IMR-90 (cell line): ENCODE data around the genes NUCKS1, RAB29, CTSE, IKBKE and MAPKAPK2.

DNA sequence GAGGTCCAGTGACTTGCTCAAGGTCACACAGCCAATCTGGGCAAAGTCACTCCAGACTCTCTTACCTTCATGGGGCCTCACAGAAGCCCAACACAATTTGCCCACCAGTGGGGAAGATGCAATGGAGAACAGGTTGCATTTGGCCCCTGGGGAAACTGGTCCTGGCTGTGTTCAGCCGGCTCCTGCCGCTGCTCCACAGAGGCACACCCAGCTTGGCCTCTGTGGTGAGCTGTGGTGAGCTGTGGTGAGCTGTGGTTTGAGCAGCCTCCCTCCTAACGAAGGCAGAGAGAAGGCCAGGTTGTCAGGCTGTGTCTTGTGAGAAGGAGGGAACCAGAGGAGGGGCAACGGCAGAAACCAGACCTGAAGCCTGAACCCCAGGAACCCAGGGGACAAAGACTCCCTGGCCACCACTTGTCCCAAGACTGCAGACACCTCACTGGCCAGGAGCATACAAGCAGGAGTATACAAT, 35.0 kb downstream of the NUAK2 start:
- RRBS, result no CpG with 5 or more reads among the region's 4 CpGs
CAGE:
- cytosol, long polyA plus RNA, result no peak
- long polyA plus RNA, result no peak
- nucleus, long polyA plus RNA, result no peak

DNA sequence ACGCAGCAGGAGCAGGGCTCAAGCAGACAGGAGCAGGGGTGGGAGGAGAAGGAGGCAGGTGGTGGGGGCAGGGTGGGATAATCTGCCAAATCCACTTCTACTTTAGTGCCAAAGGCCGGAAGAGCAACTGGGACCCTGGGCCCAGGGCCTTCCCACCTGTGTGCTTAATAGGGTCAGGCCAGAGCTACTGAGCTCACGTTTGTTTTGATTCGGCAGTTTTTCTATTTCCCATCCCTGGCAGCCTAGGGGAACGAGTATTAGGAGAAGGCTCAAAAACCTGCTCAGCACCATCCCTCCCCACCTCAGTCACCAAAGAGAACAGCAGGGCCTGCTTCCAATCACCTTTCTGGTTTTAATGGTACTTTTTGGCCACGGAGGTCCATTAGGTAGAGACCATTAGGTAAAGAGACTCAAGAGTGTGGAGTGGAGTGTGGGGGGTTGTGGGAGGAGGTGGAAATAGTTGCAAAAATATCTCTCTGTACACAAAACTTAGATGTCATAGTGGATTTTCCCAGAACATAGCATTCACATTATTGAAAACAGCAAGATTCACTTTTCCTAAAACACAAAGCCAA, 19.7 kb downstream of the NUAK2 start:
- RRBS, result no CpG with 5 or more reads among the region's 6 CpGs
CAGE:
- cytosol, long polyA plus RNA, result no peak
- long polyA plus RNA, result no peak
- nucleus, long polyA plus RNA, result start-site peak on the plus strand centred at position 416 of the sequence, 95 bp wide, 11 and 9 reads in 2 replicates

DNA sequence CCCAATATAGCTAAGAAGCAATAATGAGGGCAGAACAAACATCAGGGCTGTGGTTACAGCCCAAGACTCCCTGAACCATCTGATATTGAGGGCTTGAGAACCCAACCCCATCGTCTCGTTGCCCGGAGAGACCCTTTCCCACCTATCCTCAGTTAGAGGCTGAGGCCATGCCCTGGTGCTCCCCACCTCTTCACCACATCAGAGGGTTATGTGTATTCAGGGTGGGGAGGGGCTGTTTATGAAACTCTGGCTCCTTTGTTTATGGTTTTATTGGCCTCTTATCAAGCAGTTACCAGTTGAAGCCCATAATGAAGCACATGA, 14.6 kb downstream of the NUAK2 start:
- RRBS, result no CpG with 5 or more reads among the region's 3 CpGs
CAGE:
- cytosol, long polyA plus RNA, result no peak
- long polyA plus RNA, result no peak
- nucleus, long polyA plus RNA, result no peak

DNA sequence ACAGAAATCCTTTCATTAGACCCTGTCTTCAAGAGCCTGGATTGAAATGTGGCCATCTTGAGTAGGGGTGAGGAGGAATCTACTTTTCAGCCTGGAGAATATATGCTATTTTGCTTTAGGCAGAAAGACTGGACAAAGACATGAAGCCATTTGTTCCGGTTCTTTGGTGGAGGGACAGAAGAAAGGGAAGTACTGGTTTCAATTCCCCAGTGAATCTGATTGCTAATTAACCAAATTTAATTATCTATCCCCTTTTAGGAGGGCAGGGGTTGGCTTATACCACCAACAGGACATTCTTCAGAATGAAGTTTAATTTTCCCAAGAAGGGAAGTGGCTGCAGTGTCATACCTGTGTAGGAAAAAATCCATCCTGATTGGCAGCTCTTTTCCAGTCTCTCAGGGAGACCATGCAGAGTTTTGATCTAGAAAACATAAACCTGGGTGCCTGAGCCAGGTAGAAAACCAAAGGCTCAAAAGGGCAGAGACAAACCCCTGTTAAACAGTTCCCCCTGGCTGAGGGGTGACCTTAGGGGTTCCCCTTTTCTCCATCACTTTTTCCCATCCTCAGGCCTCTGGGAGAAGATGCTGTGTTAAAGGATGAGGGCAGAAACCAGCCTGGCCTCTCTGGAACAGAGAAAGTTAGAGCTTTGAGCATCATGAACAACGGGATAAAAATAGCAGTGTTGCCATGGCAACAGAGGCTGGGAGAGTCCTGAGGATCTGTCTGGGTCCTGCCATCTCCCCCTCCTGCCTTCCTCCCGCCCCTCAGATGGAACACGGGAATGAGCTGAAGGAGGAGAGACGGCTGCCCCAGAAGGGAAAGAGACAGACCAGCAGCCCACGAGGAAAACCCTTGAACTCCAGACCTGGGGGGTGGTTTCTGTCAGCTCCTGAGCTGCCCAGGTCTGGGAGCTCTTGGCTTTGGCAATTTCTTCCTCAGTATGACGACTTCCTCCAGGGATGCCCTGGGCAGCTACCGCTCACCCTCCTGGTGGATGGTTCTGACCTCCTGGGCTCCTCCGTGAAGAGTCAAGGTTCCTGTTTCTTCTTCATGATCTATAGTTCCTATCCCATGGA, 13.8 kb upstream of the LEMD1 start:
- RRBS, result no CpG with 5 or more reads among the region's 9 CpGs
CAGE:
- cytosol, long polyA plus RNA, result no peak
- long polyA plus RNA, result no peak
- nucleus, long polyA plus RNA, result no peak

GRCh38 chr1:205477517-205478577, 22.0 kb upstream of the BLACAT1 start:
- RRBS, result no CpG with 5 or more reads among the region's 18 CpGs
CAGE:
- cytosol, long polyA plus RNA, result no peak
- long polyA plus RNA, result no peak
- nucleus, long polyA plus RNA, result no peak

GRCh38 chr1:205505030-205505654, 673 bp downstream of the CDK18 start:
- RRBS, result 7% methylated on average over 5 of the region's 17 CpGs
CAGE:
- cytosol, long polyA plus RNA, result no peak
- long polyA plus RNA, result no peak
- nucleus, long polyA plus RNA, result no peak

- RRBS, result 72% methylated on average over 2 of the region's 17 CpGs
CAGE:
- cytosol, long polyA plus RNA, result no peak
- long polyA plus RNA, result no peak
- nucleus, long polyA plus RNA, result no peak
Observed at GRCh38 chr1:205678128-205679271, 1.8 kb downstream of the SLC45A3 start.

DNA sequence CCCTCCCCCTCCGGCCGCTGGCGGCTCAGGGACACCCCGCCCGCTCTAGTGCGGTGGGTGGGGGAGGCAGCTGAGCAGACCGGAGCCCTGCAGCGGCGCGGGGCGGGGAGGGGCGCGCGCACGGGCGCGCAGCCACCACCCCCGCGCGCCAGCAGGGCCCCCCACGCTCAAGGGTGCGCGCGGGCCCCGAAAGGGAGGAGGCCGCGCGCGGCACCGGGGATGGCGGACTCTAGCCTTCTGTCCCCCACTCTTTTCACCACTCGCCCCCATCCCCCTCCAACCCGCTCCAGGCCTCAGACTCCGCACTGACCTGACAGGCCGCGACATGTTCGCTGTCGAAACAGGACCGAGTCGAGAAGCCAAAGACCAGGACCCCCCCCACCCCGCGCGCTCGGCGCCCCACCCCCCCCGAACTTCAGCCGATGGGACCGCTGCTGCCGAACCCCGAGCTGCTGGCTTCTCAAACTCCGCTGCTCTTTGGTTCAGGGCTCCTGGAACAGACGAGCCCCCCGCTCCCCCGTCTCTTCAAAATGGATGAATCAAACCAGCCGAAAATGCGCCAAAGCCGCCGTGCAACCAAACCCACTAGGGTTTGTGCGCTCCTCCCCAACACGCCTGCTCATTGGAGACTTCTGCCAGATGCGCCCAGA, at the start of gene NUCKS1:
Gene NUCKS1 (minus strand): TSS at position 536 of the 650 bp plus-strand sequence.
- RRBS, result 1% methylated on average over 7 of the region's 61 CpGs
CAGE:
- cytosol, long polyA plus RNA, result start-site peak on the minus strand centred at position 367 of the sequence, 35 bp wide, 716 and 998 reads in 2 replicates; start-site peak on the minus strand centred at position 573 of the sequence, 130 bp wide, 242 and 388 reads in 2 replicates
- long polyA plus RNA, result start-site peak on the minus strand centred at position 358 of the sequence, 54 bp wide, 929 and 824 reads in 2 replicates; start-site peak on the minus strand centred at position 542 of the sequence, 52 bp wide, 203 and 421 reads in 2 replicates
- nucleus, long polyA plus RNA, result start-site peak on the minus strand centred at position 376 of the sequence, 10 bp wide, 620 and 382 reads in 2 replicates

GRCh38 chr1:205774971-205775604, at the start of gene RAB29:
RAB29 (minus strand) TSS chr1:205775482.
- RRBS, result under 1% methylated on average over 16 of the region's 43 CpGs
CAGE:
- cytosol, long polyA plus RNA, result no peak
- long polyA plus RNA, result no peak
- nucleus, long polyA plus RNA, result no peak

GRCh38 chr1:205812229-205812918, 624 bp downstream of the SLC41A1 start:
- RRBS, result no CpG with 5 or more reads among the region's 17 CpGs
CAGE:
- cytosol, long polyA plus RNA, result no peak
- long polyA plus RNA, result no peak
- nucleus, long polyA plus RNA, result no peak

- RRBS, result 2% methylated on average over 33 of the region's 61 CpGs
CAGE:
- cytosol, long polyA plus RNA, result no peak
- long polyA plus RNA, result no peak
- nucleus, long polyA plus RNA, result no peak
Observed at GRCh38 chr1:205813250-205814115, 485 bp upstream of the SLC41A1 start.

DNA sequence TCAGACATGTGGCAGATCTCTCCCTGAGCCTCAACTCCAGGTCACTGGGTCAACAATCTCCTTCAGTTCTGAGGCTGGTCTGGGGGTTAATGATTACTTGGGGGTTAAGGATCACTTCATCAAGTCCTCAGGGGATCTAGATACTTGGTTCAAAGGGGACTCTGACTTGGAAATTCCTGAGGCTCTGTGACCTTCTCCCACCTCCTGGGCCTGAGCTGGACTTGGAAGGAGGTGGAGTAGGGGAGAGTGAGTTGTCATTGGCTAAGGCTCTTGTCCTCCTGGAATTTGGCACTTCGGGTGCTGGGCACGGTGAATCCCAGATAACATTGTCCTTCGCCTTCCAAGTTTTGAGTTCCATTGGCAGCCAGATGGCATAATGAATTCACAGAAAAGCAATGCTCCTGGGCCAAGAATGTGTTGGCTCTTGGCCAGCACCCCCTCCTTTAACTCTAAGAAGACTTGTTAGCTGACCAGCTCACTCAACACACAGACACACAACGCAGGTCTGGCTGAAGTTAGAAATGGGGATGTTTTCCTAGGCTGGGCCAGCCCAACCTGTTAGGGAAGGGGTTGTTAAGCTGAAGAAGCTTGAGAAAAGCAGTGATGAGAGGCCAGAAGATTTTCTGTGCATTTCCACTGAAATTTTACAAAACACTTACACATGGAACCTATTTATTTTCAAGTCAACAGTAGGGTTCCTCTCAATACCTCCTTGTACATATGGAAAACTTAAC, 29.7 kb downstream of the SLC26A9 start:
- RRBS, result no CpG with 5 or more reads among the region's 4 CpGs
CAGE:
- cytosol, long polyA plus RNA, result no peak
- long polyA plus RNA, result no peak
- nucleus, long polyA plus RNA, result no peak

DNA sequence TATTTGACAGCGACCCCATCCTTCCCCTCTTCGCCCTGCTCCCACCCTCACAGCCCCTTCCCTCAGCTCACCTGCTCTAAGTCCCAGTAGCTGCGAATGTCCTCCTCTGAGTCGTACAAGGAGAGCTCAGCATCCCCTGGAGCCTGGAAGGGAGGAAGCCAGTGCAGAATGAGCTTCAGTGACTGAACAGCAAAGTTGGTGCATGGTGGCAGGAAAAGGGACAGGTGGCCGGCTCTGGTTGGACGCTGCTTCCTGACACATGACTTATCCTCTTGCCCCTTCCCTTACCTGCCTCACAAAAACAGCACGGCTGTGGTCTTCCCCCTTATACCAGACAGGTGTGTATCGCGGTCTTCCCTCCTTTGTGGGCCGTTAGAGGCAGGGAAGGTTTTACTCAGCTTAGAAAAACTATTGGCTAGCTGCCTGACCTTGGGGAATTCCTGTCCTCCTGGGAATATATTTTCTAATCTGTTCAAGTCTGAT, 26.0 kb downstream of the SLC26A9 start:
- RRBS, result no CpG with 5 or more reads among the region's 10 CpGs
CAGE:
- cytosol, long polyA plus RNA, result no peak
- long polyA plus RNA, result no peak
- nucleus, long polyA plus RNA, result no peak

GRCh38 chr1:205976689-205977177, 26.5 kb downstream of the RAB7B start:
- RRBS, result no CpG with 5 or more reads among the region's 9 CpGs
CAGE:
- cytosol, long polyA plus RNA, result no peak
- long polyA plus RNA, result no peak
- nucleus, long polyA plus RNA, result no peak

DNA sequence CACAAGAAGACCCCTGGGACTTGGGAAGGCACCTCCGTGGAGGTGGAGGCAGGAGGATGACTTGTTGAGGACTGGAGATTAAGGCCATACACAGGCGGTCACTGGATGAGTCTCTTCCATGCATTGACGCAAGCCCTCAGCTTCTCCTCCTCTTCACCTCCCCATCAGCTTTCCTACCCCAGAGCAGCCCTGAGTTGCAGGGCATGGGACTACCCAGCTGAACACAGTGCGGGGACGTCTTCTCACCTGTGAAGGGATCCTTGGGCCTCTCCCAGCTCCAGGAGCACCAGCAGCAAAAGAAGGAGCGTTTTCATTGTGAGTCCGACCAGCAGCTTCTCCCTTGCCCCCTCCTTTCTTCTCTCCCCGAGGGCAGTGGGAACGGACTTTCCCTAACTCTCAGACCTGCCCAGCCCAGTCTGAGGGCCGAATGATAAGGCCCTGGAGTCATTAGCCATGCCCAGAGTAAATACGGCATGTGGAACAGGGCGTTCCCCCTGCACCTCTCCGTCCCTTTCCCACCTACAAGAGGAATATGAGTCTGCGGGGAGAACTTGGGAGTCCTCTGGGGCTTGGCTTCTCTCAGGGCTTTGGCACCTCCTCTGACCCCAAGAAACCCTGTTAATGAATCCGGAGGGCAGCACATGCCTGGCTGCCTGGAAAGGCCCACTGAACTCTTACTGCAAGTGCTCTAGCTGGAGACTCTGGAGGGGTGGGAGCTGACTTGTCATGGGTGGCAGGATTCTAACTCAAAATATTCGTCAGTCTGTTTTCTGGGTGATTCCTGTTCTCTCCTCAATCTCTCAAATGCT, at the start of gene CTSE:
Gene CTSE (minus strand): TSS at position 418 of the 809 bp plus-strand sequence.
- RRBS, result no CpG with 5 or more reads among the region's 16 CpGs
CAGE:
- cytosol, long polyA plus RNA, result no peak
- long polyA plus RNA, result no peak
- nucleus, long polyA plus RNA, result no peak

- RRBS, result no CpG with 5 or more reads among the region's 11 CpGs
CAGE:
- cytosol, long polyA plus RNA, result no peak
- long polyA plus RNA, result no peak
- nucleus, long polyA plus RNA, result no peak
Observed at GRCh38 chr1:206034399-206035399, 11.0 kb upstream of the CTSE start.

DNA sequence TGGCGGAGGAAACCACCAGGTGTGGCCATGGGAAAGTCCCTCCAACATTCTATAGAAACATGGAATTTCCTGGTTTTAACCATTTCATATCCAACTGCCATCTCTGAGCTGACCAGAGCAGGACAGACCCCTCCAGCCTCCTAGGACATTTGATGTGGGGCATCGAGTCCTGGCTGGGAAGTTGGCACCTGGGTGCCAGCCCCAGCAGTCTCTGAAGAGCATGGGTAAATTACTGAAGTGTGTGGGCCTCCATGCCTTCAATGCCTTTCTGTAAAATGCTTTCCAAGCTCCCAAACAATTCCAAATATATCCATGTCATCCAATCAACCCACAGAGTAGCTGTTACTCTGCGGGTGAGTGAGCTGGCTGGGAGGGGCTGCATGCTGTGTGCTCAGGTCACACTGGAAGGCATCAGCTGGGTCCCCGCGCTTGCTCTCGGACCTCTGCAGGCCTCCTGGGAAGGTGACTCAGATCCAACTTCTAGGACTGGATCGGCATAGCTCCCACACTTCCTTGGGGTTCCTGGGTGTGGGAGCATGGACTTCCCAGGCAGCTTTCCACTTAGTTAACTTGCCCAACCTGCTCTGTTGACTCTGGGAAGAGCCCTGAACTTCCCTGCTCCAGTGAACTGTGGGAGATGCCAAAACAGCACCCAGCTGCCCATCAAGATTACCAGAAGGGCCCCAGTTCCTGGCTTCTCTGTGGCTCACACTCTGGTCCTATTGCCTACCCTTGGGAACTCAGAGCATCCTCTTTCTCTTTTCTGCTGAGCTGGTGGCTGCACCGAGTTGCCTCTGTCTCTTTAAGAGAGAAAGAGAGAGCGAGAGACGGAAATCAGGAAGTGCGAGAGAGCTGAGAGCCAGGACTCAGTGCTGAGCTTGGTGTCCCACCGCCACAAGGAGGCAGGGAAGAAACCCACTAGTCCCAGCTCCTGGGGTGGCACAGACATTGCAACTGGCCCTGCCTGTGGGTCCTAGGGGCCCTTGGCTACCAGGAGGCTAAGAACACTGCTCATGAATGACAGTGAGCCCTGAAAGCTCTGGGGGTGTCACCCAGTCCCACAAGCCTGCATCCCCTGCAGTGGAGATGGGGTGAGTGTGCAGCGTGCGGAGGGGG, at the start of gene IKBKE:
Gene IKBKE (plus strand): TSS at position 869 of the 1,116 bp plus-strand sequence.
- RRBS, result no CpG with 5 or more reads among the region's 14 CpGs
CAGE:
- cytosol, long polyA plus RNA, result start-site peak on the plus strand centred at position 880 of the sequence, 51 bp wide, 77 and 138 reads in 2 replicates
- long polyA plus RNA, result no peak
- nucleus, long polyA plus RNA, result start-site peak on the plus strand centred at position 872 of the sequence, 35 bp wide, 139 and 149 reads in 2 replicates

- RRBS, result no CpG with 5 or more reads among the region's 4 CpGs
CAGE:
- cytosol, long polyA plus RNA, result no peak
- long polyA plus RNA, result no peak
- nucleus, long polyA plus RNA, result no peak
Observed at GRCh38 chr1:206630969-206631500, 4.3 kb upstream of the DYRK3 start.

DNA sequence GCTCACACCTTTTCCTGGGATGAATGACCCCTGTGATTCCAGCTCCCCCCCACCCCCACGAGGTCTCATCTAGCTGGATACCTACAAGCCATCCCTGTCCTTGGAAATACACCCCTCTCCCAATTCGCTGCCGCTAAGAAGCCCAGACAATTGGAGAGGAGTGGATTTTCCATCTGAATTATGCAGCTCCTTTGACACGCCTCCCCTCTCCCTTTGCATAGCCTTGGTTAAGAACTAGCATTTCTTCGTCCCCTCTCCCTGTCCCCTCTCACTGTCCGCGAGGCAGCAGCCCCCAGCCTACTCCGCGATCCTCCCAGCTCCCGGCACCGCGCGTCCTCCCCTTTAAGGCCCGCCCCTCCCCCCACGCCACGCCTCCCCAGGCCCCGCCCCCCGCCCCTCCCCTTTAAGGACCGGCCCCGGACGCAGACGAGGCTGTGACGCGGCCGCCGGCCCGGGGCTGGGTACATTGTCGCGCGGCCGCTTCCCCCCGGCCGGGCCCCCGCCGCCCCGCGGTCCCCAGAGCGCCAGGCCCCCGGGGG, at the start of gene MAPKAPK2:
Gene MAPKAPK2 (plus strand): TSS at position 435 of the 539 bp plus-strand sequence.
- RRBS, result under 1% methylated on average over 12 of the region's 39 CpGs
CAGE:
- cytosol, long polyA plus RNA, result no peak
- long polyA plus RNA, result no peak
- nucleus, long polyA plus RNA, result no peak

DNA sequence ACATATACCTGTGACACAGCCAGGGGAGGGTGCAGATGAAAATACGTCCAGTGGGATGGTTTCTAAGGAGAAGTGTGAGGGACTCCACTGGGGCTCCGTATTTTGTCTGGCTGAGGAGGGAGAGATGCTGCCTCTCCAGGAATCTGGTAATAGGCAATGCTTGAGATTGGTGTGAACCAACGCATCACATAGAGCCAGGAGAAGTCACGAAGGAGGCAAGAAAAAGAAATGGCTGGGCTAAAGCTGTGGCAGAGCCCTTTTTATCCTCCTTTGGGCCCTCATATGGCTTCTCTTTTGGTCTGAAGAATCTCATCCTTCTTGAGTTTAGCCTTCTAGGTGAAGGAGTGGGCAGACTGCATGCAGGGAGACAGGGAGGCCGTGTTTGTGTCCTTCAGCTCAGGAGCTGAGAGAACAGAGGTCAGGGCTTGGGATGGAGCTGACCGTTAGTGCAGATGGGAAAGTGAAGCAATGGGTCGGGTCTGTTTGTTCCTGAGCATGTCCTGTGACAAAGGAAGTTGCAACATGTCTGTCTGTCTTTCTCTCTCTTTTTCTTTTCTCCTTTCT, 14.8 kb downstream of the MAPKAPK2 start:
- RRBS, result no CpG with 5 or more reads among the region's 7 CpGs
CAGE:
- cytosol, long polyA plus RNA, result no peak
- long polyA plus RNA, result no peak
- nucleus, long polyA plus RNA, result no peak